Ascending aorta (tissue), 1 donor: ENCODE measurements around a stretch of chr11.

GRCh38 chr11:121429498-121430040 is 22.5 kb upstream of the SORL1 start:
- PRO-cap: no peak

GRCh38 chr11:121450387-121450993 is 1.6 kb upstream of the SORL1 start:
- PRO-cap: no peak

GRCh38 chr11:121454342-121454595 is 2.2 kb downstream of the SORL1 start:
- PRO-cap: no peak

GRCh38 chr11:121465826-121466474 is 13.8 kb downstream of the SORL1 start:
- PRO-cap: no peak

DNA sequence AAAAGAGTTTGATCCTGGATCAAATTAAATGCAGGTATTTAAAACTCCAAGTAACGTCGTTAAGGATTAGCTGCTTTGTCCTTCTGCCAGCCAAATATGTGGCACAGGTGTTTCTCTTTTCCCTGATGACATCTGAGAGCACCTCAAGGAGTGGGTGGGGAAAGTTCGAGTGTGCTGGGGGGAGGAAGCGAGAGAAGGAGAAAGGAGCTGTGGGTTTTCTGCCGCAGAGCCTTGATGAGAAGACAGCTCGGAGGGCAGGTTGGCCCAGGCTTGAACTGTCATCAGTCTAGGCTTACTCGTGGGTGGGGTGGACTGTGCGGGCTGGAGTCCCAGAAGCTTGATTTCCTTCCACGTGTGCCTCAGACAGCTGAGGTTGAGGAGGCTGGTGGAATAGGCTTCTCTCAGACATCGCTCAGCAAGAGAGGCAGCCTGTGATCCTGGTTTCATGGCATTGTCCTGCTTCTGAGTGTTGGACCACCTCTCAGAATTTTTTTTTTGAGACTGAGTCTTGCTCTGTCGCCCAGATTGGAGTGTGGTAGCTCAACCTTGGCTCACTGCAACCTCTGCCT is 15.9 kb downstream of the SORL1 start:
- PRO-cap: no peak

DNA sequence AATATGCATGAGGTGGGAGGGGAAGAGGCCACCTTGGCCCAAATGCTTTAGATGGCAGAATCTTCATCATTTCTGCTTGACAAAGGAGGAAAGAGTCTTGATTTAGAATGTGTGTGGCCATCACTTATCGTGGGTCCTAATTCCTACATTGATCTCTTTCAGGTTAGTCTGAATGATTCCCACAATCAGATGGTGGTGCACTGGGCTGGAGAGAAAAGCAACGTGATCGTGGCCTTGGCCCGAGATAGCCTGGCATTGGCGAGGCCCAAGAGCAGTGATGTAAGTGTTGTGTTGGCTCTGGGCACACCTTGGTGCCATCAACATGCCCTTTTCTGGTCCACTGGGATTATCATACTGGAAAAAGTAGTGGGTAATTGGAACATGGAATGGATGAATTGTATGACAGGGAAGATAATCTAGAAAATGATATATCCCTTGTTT is 17.8 kb downstream of the SORL1 start:
- PRO-cap: no peak

- PRO-cap: no peak
These were observed 27.3 kb downstream of the SORL1 start for GRCh38 chr11:121479412-121479746.

DNA sequence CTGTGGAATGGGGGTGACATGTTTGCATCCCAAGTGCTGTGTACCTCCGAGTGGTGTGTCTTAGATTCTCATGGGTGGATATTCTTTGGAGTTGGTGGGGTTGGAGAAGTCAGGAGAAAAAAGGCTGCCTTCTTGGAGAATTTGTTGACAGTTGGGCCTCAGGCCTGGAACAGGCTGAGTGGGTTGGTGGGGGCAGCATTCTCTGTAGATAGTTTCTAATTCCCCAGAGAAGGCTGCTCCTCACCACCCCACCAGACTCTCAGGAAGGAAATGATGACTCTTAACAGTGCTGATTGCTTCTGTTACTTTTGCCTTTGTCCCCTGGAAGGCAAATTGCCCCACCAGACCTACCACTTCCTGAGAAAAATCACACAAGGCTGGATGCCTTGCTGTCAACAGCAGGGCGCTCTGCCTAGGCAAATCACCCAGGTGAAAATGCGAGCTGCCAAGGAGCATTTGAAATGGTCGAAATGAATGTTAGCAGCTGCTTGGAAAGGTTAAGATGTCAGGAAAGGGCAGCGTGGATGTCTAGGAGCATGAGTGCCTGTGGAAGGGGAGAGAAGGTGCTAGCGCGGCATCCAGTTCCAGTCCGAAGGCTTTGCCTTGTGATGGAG is 30.3 kb downstream of the SORL1 start:
- PRO-cap: no peak

DNA sequence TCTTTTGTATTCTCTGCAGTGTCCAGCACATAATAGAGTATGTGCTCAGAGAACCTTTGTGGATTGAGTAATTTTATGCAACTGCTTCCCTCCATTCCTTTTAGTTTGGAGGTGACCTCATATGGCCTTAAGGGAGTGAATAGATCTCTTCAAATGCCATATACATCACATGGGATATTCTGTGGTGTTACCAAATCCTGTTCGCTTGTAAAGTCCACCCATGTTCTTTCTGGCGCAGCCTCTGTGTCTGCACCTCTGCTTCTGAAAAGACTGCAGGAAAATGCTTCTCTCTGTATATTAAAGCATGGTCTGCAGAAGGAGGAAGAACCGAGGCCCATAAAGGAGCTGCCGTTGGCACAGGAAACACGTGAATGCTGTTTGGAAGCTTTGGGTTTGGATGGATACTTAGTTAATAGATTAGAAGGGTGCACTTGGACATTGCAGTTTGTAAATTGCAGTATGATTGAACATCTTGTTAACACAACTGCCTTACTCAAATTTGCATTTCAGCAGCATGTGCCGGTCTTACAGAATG is 126.5 kb downstream of the SORL1 start:
- PRO-cap: no peak

DNA sequence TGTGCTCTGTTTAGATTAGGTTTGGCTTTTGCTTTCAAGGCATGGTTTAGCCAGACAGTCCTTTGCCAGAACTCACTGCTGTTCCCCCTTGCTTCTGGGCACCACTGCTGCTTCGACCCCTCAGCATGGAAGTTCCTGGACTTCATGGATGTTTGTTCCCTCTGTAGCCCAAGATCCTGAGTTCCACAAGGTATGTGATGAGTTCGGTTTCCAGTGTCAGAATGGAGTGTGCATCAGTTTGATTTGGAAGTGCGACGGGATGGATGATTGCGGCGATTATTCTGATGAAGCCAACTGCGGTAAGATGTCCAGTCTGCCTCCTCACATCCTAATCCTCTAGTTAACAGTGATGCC is 137.0 kb downstream of the SORL1 start:
- PRO-cap: no peak

GRCh38 chr11:121630343-121630982 is 178.3 kb downstream of the SORL1 start:
- PRO-cap: no peak

DNA sequence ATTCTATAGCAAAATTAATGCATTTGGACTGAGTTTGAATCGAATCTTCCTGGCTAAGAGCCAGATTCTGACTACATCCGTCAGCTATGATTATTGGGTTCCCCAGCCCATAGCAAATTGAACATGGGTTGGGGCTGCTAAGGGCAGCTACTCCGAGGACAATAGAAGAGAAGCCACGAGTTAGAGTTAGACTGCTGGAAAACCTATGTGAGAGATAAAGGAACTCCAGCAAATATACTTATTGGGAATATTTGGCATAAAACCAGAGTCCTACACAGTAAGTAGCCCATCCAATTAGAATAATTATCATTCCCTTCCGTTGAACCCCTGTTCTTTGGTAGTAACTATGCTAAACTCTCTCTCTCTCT is 183.0 kb downstream of the SORL1 start:
- PRO-cap: no peak

DNA sequence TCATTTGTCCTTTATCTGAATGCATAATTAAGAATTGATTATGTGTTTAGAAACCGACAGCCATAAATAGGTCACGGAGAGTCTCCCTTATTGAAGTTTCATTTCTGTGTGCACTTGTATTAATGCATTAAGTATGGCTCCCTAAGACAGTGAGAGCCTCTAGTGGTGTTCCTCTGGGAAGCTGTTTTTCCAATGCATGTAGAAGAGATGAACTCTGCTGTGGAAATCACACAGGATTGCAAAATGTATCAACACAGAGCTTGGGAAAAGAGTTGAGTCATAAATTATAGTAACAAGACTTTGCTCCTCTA is 209.6 kb downstream of the SORL1 start:
- PRO-cap: no peak

DNA sequence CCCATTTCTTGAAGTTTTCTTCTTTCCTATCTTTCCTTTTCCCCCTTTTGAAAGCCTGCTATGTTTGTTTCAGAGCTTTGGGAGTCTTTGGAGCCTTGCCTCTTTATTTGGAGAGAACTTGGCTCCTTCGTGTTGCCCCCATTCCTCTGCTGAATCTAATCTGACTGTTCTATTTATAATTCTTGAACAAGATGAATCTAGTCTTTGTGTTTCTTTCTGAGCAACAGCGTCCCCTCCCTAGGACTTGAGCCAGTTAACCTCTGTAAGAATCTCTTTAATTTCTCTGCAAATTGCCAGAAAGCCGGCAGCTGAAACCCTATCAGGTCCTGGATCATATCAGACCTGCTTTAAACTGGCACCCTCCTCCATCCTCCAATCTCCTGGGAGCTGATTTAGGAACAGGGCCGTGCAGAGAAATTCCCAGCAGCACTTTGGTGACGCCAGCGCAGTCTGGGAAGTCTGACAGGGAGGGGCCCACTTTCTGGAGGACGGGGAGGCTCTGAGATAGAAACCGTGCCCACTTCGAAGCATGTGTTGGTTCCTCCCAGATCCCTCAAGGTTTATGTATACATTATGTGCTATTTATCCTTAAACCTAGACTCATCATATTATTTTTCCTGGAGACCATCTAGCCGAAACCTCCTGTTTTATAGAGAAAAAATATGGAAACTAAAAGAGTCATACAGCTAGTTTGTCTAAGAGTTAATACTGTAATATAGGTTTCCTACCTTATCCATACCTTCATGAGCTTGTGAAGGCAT is 289.9 kb downstream of the SORL1 start:
- PRO-cap: bidirectional peak, plus-strand start at position 448 of the sequence, minus-strand start at position 148 of the sequence

- PRO-cap: no peak
These were observed 314.8 kb downstream of the BLID start for GRCh38 chr11:121801142-121801677.

GRCh38 chr11:121904033-121904599 is 211.9 kb downstream of the BLID start:
- PRO-cap: no peak

DNA sequence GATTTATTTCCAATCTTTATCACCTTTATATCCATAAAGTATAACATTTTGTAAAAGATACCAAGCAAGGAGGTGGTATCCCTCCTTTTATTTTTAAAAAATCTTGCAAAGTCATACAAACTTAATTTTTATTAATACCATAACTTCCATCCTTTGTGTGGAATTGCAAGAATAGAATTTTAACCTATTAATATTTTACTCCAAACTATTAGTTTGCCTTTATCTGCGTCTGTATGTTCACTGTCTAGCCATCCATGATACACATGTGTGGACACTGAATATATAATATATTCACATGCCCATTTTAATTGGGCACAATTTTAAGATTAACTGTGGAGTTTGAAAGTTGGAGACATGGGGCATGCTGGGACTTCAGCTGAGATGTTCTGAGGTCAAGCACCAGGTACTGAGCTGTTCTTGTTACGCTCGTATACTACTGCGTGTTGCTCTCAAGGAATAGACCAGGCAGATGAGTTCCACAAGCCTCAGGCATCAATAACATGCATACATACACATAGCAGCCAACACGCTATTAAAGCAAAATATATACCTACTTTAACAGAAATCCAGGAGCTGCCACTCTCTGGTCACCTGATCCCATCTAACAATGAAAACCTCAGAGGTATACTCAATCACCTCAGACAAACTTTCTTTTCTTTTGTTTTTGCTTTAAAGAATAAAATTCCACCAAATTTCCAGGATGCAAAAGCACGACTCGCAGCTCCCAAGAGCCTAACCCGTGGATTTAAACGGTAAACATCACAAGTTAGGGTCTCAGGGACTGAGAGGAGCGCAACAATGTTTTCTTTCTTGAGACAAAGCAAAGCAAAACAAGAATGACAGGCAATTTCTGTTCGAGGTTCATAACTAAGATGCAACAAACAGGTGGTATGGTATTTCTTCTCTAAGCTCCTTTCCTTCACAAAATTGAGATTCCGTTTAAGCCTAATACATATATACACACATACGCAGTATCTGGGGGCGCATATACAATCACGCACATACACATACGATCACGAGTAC is 16.7 kb downstream of the BLID start:
- PRO-cap: bidirectional peak, plus-strand start at position 379 of the sequence, minus-strand start at position 388 of the sequence

- PRO-cap: unidirectional peak, minus-strand start at chr11:122105368
These were observed 10.9 kb downstream of the BLID start for GRCh38 chr11:122104831-122105821.

- PRO-cap: no peak
These were observed 30.4 kb upstream of the BLID start for GRCh38 chr11:122146481-122146742.

- PRO-cap: bidirectional peak, plus-strand start at chr11:122180880, minus-strand start at chr11:122180753
These were observed 64.4 kb upstream of the BLID start for GRCh38 chr11:122180251-122181072.